Endothelial cell (in vitro differentiated cells): ENCODE data around the genes CCDC51, SLC26A6 and GPX1.

- PRO-cap = no peak
Observed at GRCh38 chr3:48434375-48434994, 4.6 kb upstream of the PLXNB1 start.

DNA sequence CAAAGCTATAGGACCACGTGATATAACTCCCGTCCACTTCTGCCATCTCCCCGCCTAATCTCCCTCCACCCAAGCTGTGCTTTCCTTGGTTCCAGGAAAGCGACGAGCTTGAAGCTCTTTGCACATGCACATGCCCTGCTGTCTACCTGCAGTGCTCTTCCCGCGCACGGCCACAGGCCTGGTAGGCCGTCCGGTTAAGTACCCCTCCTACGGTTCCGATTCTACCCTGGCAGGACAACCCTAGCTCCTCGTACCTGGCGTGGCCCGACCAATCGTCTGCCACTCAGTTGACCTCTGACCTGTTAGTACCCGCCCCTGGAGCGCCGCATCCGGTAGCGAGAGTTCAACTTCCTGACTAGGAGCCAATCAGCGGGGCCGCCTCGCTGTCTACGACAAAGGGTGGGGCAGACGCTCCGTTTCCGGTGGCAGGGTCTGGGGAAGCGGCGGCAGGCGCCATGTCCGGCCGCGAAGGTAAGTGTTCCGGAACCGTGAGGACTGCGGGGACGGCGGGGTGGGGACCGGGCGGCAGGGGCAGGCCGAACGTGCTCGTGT is at the start of gene CCDC51:
Gene CCDC51 (minus strand): TSS at position 278 of the 552 bp plus-strand sequence.
- PRO-cap = bidirectional peak, plus-strand start at position 416 of the sequence, minus-strand start at position 278 of the sequence

GRCh38 chr3:48594336-48594759 is 781 bp downstream of the COL7A1 start:
- PRO-cap = no peak

DNA sequence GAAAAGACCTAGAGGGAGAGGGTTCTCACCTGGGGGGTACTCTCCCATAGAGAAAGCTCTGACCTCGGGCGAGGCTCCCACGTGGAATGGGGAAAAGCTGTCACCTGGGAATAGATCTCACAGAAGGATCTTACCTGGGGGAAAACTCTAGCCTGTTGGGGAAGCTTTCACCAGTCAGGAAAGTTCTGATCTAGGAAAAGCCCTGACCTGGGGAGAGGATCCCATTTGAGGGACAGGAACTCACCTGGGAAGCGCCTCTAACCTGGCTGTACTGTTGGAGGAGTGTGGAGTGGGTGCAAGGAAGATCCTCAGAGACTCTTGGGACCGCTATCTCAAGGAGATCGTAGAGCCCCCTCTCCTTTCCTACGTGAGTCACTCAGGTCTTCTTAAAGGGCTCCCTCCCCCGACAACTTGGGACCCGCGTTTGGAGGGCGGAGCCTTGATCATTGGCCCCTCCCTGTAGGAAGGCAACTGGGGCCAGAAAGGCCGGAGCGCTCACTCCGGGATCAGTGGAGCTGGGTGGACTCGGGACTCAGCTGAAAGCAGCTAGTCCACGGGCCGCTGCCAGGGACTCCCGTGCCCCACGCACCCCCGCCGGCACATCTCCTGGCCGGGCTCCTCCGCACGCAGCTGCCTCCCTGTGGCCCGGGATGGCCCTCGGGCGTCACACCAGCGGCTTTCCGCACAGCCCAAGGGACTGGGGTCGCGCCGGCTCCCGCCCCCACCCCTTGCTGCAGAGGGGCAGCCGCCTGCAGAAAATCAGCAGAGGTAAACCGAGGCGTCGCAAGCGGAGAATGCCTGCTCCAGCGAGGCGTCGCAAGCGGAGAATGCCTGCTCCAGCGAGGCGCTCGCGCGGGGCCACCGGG is 541 bp downstream of the SLC26A6 start:
- PRO-cap = unidirectional peak, plus-strand start at position 498 of the sequence

- PRO-cap = bidirectional peak, plus-strand start at chr3:48635685, minus-strand start at chr3:48635409; bidirectional peak, plus-strand start at chr3:48635957, minus-strand start at chr3:48635793
Observed at GRCh38 chr3:48635353-48636171, at the start of gene SLC26A6. Gene SLC26A6, minus strand, starts transcription at chr3:48635461.

DNA sequence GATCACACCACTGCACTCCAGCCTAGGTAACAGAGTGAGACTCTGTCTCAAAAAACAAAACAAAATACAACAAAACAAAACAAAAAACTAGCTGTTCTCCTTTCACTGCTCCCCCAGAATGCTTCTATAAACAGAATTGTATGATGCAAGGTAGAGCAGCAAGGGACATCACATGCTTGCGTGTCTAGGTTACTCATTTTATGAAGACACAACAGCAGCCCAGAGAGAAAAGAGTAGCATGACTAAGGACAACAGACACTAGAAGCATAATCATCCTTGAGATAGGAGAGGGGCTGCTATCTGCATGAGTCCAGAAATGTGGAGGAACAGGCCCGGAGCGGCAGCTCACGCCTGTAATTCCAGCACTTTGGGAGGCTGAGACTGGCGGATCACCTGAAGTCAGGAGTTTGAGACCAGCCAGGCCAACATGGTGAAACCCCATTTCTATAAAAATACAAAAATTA is 25.2 kb upstream of the IP6K2 start:
- PRO-cap = no peak

DNA sequence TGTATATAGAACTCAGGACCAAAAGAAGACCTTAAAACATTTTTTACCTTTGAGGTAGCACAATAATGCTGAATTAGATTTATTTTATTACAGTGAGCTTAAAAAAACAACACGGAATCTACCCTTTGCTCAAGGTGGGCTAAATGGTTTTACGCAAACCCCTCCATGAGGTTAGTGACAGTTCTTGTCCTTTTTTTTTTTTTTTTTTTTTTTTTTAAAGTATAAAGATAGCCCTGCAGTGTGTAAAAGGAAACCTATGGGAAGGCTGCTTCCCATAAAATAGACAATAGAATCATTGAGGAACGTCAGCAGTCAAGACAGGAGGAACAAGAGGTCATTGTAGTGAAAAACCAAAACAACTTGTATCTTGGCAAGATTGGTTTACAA is 29.8 kb upstream of the IP6K2 start:
- PRO-cap = no peak

- PRO-cap = no peak
Observed at GRCh38 chr3:48934359-48934950, 15.8 kb downstream of the ARIH2 start.

DNA sequence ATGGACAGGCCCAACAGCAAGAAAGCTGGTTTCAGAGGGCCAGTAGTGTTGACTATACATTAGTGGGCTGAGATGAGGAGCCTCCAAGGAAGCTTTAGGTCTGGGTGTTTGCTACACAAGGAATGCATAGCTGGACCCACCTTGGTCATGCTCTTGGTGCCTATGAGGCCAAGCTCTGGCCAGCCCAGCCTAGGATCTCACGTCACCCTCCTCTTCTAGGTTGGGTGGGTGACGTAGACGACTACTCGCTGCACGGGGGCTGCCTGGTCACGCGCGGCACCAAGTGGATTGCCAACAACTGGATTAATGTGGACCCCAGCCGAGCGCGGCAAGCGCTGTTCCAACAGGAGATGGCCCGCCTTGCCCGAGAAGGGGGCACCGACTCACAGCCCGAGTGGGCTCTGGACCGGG is 718 bp upstream of the WDR6 start:
- PRO-cap = no peak

DNA sequence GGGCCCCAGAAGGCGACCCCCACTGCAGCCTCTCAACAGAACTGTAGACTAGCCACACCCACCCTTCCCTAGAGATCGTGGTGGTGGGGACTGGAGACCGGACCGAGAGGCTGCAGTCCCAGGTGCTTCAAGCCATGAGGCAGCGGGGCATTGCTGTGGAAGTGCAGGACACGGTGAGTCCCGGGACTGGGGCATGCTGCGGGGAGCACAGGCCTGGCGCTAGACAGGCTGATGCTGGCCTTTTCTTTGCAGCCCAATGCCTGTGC is 816 bp downstream of the NDUFAF3 start:
- PRO-cap = no peak

- PRO-cap = no peak
Observed at GRCh38 chr3:49027549-49028421, 1.4 kb downstream of the IMPDH2 start.

GRCh38 chr3:49028422-49028945 is 714 bp downstream of the IMPDH2 start:
- PRO-cap = no peak

DNA sequence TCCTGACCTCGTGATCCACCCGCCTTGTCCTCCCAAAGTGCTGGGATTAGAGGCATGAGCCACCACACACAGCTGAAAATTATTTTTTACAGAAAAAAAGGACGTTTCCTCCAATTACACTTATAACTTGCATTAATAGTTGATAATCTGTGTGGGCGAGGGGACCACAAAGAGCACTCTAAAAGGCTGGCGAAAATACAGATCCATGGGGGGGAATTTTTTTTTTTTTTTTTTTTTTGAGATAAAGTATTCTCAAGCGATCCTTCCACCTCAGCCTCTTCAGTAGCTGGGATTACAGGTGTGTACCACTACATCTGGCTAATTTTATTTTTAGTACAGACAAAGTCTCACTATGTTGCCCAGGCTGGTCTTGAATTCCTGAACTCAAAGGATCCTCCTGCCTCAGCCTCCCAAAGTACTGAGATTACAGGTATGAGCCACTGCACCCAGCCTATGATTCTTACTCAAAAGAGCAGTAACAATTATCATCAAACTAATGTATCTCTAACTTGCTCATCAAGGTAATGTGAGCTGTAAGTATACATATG is 24.5 kb downstream of the QRICH1 start:
- PRO-cap = no peak

- PRO-cap = no peak
Observed at GRCh38 chr3:49076686-49077061, 17.2 kb downstream of the QRICH1 start.

GRCh38 chr3:49092639-49092782 is 1.4 kb downstream of the QRICH1 start:
- PRO-cap = bidirectional peak, plus-strand start at chr3:49092984, minus-strand start at chr3:49092731

DNA sequence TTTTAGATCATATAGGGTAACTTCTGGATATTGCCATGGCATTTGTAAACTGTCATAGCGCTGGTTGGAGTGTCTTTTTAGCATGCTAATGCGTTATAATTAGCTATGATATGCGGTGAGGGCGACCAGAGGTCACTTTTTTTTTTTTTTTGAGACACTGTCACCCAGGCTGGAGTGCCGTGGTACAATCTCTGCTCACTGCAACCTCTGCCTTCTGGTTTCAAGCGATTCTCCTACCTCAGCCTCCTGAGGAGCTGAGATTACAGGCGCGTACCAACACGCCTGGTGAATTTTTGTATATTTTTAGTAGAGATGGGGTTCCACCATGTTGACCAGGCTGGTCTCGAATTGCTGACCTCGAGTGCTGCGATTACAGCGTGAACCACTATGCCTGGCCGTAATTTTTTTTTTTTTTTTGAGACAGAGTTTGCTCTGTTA is 5.9 kb downstream of the IHO1 start:
- PRO-cap = no peak

GRCh38 chr3:49339430-49339687 is 494 bp downstream of the USP4 start:
- PRO-cap = no peak

DNA sequence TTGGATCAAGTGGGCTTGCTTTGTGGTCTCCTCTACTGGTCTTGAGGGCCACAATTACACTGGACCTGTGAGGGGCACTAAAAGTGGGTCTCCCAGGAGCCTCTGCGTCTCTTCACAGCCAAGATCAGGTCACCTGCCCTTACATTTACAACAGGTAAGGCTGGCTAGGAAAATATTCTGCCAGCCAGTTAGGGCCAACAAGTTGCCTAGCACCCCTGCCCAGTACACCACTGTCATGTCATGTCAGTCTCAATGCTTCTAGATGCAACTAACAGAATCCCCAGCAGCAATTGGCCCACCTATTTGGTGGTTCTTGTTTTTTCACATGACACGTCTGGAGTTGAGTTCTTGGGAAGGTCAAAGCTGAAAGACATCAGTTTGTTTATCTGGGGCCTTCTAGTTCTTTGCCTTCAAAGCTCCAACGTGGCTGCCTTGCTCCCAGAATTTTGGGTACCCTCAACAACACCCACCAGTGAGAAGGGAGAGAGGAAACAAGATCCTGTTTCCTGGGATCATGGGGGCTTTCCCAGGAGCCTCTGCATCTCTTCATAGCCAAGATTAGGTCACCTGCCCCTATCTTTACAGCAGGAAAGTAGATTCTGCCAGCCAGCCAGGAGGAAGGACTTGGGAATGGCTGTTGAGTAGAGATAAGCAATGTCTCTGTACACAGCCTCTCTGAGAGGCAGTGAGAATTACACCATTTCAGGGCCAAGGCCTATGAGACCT is 8.8 kb downstream of the GPX1 start:
- PRO-cap = bidirectional peak, plus-strand start at position 701 of the sequence, minus-strand start at position 448 of the sequence

DNA sequence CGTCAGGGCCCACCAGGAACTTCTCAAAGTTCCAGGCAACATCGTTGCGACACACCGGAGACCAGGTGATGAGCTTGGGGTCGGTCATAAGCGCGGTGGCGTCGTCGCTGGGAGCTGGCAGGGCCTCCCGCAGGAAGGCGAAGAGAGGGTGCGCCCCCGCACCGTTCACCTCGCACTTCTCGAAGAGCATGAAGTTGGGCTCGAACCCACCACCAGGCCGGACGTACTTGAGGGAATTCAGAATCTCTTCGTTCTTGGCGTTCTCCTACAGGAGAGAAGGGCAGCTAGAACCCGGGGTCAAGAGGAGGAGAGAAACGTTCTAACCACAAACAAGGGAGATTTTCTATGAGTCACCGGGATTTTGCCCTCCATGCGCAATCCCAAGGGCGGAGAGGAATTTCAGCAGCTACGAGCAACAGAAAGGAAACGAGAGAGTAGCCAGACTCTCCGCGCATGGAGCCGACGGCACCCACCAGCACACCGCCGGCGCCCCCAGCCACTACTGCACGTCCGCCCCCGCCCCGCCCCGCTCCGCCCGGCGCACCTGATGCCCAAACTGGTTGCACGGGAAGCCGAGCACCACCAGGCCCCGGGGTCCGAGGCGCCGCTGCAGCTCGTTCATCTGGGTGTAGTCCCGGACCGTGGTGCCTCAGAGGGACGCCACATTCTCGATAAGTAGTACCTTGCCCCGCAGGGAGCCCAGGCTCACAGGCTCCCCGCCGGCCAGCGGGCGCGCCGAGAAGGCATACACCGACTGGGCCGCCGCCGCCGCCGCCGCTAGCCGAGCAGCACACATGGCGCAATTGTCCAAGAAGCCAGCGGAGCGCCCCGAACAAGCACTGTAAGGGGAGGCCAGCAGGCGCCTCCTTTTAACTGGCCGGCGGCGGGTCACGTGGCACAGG is at the start of gene GPX1:
Gene GPX1 (minus strand): TSS at position 871 of the 902 bp plus-strand sequence.
- PRO-cap = bidirectional peak, plus-strand start at position 441 of the sequence, minus-strand start at position 501 of the sequence; bidirectional peak, plus-strand start outside the sequence, minus-strand start at position 841 of the sequence

DNA sequence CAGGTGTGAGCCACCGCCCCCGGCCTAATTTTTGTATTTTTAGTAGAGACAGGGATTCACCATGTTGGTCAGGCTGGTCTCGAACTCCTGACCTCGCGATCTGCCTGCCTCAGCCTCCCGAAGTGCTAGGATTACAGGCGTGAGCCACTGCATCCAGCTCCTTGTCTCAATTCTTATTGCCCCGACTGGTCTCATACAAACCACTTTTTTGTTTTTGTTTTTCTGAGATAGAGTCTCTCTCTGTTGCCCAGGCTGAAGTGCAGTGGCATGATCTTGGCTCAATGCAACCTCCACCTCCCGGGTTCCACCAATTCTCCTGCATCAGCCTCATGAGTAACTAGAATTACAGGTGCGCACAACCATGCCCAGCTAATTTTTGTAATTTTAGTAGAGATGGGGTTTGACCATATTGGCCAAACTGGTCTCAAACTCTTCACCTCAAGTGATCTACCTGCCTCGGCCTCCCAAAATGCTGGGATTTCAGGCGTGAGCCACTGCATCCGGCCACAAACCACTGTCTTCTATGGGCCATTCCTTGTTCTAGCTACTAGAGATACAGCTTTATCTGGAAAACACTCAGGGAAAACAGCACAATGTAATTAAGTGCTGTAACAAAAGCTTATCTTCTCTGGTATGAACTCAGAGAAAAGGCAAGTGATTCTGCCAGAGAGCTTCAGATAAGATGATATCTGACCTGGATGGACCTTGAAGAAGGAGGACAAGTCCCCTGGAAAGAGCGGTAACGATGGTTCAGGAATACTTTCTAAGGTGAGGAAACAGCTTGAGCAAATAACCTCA is 17.4 kb downstream of the RHOA start:
- PRO-cap = no peak